Diencephalon (tissue), 2 donors: ENCODE measurements around the genes CCDC194 and RPL18A.

DNA sequence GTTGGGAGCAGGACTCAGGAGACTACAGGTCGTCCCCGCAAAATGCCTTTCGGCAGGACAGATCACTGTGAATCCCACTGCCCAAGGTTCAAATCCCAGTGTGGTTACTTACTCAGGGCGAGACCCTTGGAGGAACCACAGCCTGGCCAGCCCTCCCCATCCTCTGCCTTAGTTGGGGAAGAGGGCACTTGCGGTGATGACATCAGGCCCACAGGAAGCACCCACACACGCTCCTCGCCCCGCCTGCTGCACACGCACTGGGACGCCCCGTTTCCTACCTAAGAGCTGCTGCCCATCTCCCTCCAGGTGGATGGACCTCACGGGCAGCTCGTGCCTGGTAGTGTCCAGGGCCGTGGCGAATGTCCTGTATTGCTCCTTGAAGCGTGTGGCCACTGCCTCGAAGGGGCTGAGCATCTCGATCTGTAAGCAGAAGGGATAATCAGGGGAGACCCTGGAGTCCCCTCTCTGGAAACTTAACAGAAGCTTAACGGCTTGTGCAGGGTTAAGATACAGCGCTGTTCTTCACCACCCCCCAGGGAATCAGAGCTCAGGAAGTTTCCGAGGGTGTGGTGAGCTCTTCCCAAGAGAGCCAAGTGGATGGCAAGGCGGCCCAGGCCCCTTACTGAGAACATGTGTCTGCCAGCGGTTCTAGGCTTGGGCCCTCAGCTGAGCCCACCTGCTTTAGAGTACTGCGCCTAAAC lies 19.5 kb downstream of the HAUS8 start:
- RAMPAGE, long total RNA, result no peak

DNA sequence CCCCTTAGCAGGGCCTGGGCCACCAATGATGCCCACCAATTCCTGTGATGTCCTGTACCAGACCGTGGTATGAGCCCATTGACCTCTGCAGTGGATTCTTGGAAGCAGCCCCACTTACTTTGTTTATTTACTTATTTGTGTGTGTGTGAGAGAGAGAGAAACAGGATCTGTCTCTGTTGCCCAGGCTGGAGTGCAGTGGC lies 12.9 kb downstream of the MYO9B start:
- RAMPAGE, long total RNA, result no peak

DNA sequence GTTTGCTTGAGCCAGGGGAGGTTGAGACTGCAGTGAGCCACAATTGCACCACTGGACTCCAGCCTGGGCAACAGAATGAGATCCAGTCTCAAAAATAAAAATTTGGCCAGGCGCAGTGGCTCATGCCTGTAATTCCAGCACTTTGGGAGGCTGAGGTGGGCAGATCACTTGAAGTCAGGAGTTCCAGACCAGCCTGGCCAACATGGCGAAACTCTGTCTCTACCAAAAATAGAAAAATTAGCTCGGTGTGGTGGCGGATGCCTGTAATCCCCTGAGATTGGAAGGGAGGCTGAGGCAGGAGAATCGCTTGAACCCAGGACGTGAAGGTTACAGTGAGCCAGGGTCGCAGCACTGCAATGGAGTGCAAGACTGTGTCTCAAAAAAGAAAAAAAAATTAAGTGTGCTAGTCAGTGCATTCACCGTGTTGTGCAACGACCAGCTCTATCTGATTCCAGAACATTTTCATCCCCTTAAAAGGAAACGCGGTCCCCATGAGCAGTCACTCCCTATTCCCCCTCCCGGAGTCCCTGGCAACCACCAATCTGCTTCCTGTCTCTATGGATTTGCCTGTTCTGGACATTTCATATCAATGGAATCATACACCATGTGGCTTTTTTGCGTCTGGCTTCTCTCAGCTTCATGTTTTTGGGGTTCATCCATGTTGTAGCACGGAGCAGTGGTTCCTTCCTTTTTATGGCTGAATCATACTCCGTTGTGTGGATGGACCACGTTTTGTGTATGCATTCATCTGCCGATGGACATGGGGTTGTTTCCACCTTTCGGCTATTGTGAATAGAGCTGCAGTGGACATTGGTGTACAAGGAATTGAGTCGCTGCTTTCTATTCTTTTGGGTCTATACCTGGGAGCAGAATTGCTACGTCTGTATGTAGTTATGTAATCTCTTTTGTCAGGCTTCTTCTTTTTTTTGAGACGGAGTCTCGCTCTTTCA lies 19.6 kb downstream of the MYO9B start:
- RAMPAGE, long total RNA, result no peak

DNA sequence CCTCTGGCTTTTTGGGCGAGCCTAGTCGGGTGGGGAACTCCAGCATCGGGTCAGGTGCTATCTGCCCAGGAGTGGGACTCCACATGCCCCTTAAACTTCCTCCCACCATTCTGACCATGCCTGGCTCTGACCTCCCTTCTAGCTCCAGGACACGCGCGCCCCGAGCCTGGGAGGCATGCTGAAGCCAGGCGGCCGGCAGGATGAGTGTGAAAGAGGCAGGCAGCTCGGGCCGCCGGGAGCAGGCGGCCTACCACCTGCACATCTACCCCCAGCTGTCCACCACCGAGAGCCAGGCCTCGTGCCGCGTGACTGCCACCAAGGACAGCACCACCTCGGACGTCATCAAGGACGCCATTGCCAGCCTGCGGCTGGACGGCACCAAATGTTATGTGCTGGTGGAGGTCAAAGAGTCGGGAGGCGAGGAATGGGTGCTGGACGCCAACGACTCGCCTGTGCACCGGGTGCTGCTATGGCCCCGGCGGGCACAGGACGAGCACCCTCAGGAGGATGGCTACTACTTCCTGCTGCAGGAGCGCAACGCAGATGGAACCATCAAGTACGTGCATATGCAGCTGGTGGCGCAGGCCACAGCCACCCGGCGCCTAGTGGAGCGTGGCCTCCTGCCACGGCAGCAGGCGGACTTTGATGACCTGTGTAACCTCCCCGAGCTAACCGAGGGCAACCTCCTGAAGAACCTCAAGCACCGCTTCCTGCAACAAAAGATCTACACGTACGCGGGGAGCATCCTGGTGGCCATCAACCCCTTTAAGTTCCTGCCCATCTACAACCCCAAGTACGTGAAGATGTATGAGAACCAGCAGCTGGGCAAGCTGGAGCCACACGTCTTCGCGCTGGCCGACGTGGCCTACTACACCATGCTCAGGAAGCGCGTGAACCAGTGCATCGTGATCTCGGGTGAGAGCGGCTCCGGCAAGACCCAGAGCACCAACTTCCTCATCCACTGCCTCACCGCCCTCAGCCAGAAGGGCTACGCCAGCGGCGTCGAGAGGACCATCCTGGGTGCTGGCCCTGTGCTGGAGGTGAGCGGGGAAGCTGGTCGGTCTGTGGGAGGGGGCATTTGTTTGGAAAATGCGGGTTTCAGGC lies 26.3 kb downstream of the MYO9B start:
- RAMPAGE, long total RNA, result no peak

- RAMPAGE, long total RNA, result no peak
These were observed 41.3 kb downstream of the MYO9B start for GRCh38 chr19:17116779-17117428.

- RAMPAGE, long total RNA, result no peak
These were observed 63.0 kb upstream of the USE1 start for GRCh38 chr19:17152250-17152537.

GRCh38 chr19:17211939-17212913 lies 2.9 kb upstream of the USE1 start:
- RAMPAGE, long total RNA, result no peak

GRCh38 chr19:17235269-17236295 lies 9.6 kb downstream of the OCEL1 start:
- RAMPAGE, long total RNA, result no peak

- RAMPAGE, long total RNA, result no peak
These were observed 2.3 kb downstream of the NR2F6 start for GRCh38 chr19:17243417-17243879.

DNA sequence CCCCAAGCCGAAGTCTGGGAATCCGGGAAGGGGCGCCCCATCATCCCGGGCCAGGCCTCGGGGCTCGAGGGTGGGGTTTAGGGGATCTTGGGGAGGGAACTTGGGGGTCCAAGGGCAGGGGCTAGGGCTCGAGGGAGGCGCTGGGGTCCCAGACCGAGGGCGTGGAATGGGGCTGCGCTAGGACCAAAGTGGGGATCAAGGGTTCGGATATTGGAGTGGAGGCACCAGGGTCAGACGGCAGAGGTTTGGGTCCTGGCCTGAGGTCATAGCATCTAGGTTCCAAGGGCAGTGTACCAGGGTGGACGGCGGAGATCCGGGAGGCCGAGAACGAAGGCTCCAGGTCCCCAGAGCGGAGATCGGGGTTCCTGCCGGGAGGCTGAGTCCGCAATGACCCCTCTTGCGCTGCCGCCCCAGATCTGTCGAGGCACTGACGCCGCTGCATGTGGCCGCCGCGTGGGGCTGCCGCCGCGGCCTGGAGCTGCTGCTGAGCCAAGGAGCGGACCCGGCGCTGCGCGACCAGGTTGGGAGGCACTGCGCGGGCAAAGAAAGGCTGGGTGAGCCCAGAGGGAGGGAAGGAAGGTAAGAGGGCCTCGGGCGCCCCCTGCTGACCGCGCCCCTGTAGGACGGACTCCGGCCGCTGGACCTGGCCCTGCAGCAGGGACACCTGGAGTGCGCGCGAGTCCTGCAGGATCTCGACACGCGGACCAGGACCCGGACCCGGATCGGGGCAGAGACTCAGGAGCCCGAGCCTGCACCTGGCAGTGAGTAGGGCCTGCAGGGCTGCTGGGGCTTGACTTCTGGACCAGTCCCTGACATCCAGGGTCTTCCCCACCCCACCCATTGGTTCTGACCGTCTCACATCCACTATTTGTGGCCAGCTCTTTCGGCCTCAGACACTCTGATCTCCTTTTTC lies 797 bp downstream of the ANKLE1 start:
- RAMPAGE, long total RNA, result no peak

GRCh38 chr19:17327560-17328511 lies 6.8 kb downstream of the ANO8 start:
- RAMPAGE, long total RNA, result no peak

DNA sequence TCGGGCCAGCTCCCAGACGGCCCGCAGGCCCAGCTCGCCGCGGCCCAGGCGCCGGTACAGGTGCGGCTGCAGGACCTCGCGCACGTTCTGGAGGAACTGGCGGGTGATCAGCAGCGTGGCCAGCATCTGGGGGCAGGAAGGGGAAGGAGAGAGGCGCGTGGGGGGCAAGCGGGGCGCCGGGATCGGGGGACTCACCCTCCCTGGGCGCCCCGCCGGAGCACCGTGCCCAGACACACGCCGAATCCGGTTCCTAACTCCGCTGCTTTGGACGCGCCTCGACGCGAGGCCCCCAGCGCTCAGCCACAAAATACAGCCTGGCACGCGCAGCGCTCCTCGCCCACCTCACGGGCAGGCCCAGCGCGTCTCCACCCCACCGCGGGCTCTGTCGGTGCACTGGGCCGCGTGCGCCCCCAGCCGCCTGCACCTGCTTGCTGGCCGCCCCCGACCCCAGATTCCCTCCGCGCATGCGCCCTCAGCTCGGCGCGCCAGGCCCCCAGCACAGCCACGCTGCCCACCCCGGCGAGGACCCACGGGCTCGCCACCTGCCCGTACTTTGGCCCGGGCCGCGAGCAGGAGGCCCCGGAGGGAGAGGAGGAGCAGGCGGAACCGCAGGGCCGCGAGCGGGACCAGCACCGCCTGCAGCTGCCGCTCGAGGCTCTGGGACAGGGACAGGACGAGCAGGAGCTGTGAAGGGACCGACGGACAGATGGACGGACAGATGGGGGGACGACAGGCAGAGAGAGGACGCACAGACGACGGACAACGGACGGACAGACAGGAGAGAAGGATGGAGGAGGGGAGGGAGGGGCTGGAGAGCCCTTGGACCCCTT lies 5.6 kb downstream of the ANO8 start:
- RAMPAGE, long total RNA, result no peak

- RAMPAGE, long total RNA, result no peak
These were observed at the start of gene CCDC194 for GRCh38 chr19:17393798-17394402. Gene CCDC194, minus strand, starts transcription at chr19:17394196.

DNA sequence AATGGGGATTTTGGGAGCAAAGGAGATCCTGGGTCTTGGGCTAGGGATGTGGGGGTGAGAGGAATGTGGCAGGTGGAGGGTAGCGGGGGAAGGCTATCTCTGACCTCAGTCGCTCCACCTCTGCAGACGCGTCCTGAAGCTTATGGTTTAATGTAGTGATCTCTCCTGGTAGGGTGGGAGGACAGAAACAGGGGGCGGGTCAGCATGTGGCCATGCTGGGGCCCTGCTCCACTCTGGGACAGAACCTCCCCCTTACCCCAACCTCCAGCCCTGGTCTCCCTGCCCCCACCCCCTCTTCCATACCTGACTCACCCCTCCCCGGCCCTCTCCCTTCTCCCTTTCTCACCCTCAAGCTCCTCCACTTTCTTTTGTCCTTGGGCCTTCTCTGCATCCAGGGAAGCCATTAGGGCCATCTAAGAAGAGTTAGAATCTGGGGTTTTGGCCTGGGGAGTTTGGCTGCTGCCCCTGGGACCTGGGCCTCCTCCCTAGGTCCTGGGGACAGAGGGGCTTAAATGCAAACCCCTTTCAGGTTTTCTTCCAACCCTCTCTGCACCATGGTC lies 1.3 kb downstream of the BST2 start:
- RAMPAGE, long total RNA, result no peak

- RAMPAGE, long total RNA, result no peak
These were observed 5.0 kb downstream of the MVB12A start for GRCh38 chr19:17424735-17425437.

DNA sequence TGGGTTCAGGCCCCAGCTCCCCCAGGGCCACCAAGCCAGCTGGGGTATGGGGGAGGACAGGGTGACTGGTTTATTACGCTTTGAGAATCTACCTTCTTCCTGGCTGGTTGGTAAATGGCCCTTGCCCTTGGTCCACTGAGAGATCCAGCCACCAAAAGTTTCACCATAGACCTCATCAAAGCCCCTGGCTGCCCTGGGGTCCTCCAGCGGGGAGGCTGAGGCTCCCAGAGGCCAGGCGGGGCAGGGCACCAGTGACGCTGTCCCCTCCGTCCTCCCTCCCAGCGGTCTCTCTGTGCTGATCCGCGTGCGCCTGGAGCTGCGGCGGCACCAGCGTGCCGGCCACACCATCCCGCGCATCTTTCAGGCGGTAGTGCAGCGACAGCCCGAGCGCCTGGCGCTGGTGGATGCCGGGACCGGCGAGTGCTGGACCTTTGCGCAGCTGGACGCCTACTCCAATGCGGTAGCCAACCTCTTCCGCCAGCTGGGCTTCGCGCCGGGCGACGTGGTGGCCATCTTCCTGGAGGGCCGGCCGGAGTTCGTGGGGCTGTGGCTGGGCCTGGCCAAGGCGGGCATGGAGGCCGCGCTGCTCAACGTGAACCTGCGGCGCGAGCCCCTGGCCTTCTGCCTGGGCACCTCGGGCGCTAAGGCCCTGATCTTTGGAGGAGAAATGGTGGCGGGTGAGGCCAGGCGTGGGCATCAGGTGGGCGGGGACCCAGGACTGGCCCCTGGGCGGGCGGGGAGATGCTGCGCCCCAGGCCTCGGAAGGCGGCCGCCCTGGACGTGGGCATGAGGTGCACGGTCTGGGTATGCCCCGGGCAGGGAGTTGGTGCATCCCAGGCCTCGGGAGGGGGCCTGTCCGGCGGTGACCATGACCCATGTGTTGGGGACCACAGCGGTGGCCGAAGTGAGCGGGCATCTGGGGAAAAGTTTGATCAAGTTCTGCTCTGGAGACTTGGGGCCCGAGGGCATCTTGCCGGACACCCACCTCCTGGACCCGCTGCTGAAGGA lies 16.3 kb downstream of the SLC27A1 start:
- RAMPAGE, long total RNA, result no peak

- RAMPAGE, long total RNA, result no peak
These were observed 231 bp downstream of the B3GNT3 start for GRCh38 chr19:17795244-17795494.

DNA sequence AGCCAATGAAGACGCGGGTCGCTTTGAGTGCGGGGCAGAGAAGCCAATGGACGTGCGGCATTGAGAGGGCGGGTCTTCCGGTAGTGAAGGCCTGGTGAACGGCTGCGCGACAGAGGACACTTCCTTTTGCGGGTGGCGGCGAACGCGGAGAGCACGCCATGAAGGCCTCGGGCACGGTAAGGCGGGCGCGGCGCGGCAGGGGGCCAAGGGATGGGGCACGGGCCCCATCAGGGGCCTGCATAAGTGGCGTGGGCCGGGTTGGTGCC lies at the start of gene RPL18A:
Gene RPL18A, plus strand, starts transcription at position 112 of the 266 bp plus-strand sequence.
- RAMPAGE, long total RNA, result start-site peak on the plus strand centred at position 132 of the sequence, 27 bp wide, 14,056 and 4,257 reads in 2 replicates

DNA sequence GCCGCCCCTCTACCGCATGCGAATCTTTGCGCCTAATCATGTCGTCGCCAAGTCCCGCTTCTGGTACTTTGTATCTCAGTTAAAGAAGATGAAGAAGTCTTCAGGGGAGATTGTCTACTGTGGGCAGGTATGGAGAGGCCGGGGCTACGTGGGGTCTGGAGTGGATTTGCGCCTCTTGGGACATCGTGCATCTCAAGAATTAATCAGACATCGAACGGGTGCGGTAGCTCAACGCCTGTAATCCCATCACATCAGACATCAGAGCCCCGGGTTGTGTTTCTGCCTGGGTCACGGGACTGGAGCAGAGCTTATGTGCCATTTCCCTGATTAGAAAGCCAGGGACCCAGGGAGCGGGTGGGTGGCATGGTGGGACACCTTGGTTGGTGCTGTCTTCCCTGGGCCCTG lies 1.6 kb downstream of the RPL18A start:
- RAMPAGE, long total RNA, result no peak

DNA sequence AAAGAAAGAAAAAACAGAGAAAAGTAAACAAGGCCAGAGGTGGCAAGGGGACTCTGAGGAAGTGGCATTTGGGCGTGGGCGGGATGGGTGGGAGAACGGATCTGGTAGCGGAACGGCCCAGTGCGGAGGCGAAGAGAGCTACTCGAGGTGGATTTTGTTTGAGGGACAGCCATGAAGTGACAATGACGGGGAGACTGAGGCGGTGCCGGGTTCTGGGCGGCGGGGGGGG lies 7.4 kb upstream of the ARRDC2 start:
- RAMPAGE, long total RNA, result no peak